CD14-positive monocyte (primary cell): Measurements from ENCODE around the genes CCDC142 and POLE4.

GRCh38 chr2:74452349-74452914 lies 2.5 kb upstream of the INO80B start:
- CAGE, long polyA plus RNA, result no peak

- CAGE, long polyA plus RNA, result no peak
These were observed at the start of gene CCDC142 for GRCh38 chr2:74482274-74483150. Gene CCDC142 (minus strand): TSS chr2:74482998.

- CAGE, long polyA plus RNA, result no peak
These were observed 920 bp downstream of the PCGF1 start for GRCh38 chr2:74506477-74507072.

- CAGE, long polyA plus RNA, result no peak
These were observed 63.1 kb downstream of the SEMA4F start for GRCh38 chr2:74717131-74717622.

DNA sequence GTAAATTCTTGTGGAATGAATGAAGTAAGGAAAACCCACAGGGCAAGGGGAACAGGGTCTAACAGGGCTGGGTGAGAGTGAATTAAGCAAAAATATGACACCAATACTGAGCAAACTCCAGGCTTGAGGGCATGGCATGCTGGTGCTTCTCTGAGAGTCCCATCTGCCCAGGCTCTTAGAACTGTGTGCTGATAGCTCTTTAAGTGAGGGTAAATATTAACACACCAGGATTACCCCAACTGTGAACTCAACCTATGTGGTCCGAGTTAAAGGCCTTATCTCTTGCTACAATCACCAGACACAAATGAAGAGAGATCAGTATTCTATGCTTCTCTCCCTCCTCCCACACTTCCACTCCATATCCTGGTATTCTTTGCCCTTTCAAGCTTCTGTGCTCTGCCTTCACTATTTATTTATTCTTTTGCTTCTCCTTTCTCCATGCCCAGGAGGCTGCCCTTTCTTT lies 17.4 kb upstream of the HK2 start:
- CAGE, long polyA plus RNA, result no peak

DNA sequence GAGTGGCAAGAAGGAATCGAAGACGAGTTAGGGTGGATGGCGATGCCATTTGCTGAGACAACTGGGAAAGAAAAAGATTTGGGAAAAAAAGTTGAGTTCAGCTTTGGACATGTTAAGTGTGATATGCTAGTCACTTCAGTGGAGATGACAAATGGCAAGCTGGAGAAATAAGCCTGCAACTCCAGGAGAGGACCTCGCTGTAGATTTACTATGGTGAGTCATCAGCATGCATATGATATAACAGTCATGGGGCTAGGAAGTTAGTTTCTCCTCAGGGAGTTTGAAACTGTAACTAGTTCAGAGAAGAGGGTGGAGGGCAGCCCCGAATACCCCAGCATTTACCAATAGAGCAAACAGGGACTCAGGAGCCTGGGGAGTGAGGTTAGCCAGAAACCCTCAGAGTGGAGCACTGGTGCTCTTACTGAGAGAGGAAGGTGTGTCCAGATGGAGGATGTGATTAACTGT lies 2.0 kb upstream of the HK2 start:
- CAGE, long polyA plus RNA, result no peak

- CAGE, long polyA plus RNA, result no peak
These were observed 2.1 kb downstream of the HK2 start for GRCh38 chr2:74836057-74836484.

DNA sequence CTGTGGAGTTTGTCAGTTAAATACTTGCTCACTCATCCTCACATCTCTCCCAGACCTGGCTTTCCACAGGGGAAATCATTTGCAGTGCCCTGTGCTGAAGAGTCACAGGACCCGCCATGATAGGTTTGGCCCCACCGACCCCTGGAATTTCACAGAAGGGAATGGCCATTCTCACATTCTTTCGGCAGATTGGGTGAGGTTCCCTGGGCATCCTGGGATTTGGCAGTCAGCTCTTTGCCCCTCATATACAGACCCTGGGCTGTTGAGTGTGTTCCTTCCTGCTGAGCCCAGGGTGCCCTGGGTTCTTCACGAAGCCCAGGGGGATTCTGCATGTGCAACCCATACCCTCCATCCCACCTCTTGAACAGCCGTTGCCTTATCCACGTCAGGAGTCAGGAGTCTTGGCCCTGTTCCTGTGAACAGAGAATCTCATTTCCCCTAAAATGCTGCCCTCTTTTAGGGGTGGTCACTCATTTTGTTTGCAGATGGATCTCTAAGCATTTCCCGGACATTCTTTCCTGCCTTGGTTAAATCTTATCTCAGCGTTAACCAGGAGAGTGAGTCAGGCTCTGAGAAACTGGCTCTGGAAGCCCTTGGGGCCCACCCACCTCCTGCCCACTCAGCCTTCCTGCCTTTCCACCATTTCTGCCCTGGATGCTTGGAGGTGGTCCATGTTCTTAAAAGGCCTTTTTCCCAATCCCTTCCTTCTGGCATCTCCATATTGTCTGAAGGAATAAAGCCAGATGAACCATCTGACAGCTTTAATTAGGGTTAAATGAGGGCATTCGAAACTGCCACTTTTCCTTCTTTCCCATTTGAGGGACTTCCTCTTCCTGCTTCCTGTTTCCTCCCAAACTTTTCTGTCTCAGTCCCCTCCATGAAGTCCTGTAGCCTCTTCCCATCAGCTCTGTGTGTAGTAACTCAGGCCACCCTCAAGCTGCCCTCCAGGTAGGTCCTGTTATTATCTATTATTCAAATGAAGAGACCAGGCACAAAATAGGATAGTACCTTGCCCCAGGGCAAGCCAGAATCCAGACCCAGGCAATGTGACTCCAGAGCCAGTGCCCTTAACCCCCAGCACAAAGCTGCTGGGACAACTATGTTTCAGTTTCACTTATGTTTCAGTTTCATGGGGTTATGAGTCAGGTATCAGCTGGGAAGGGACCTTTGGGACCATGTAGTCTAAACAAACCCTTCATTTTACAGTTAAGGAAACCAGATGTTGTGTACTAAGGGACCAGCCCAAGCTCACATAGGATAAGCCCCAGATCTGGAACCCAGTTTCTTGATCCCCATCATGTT lies 9.5 kb downstream of the HK2 start:
- CAGE, long polyA plus RNA, result no peak

DNA sequence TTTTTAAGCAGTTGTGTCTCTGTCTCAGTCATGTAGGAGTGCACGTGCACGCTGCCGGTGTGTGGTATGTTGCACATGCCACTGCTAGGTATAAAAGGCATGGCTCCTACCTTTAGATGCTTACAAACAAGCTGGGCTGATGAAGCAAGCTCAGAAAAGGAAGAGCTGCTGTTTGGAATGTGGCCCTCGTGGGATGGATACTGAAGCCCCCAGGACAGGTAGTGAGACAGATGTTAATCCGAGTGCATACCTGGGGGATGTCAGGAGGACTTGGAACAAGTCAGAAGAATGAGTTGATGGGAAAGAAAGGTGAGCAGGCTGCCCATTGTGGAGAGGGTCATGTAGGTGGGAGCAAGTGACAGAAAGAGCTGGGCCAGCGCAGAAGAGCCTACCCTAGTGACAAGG lies 49.2 kb downstream of the HK2 start:
- CAGE, long polyA plus RNA, result no peak

- CAGE, long polyA plus RNA, result no peak
These were observed 40.7 kb upstream of the POLE4 start for GRCh38 chr2:74917662-74918215.

GRCh38 chr2:74957951-74959208 lies at the start of gene POLE4:
Gene POLE4 (plus strand): TSS chr2:74958643.
- CAGE, long polyA plus RNA, result start-site peak on the plus strand at chr2:74958643-74958665, 19 and 45 reads in 2 replicates; start-site peak on the plus strand at chr2:74958733-74958890, 244 and 379 reads in 2 replicates; start-site peak on the plus strand at chr2:74959009-74959073, 326 and 414 reads in 2 replicates

- CAGE, long polyA plus RNA, result no peak
These were observed 144.0 kb downstream of the EVA1A start for GRCh38 chr2:75416456-75417355.

DNA sequence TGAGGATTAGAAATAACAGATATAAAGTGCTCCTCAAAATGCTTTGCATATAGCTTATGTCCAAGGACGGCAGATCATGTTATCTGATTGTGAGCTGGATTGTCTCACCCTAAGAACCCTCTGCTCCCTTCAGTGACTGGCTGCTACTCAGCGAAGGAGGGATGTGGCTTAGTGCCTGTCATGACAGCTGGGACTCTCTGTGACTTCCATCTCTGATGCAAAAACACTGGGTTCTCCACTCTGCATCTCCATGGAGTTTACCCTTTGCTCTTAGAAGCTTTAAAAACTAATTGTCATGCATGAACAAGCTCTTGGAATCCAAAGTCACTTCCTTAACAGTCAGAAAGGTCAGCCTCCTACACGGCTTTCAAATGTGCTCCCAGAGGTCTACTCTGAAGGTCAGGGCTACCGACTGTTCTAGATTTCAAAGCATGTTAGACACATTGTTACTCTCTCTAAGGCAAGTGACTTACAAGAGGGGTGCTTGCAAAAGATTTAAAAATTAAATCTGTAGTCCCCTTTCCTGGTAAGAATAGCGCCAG lies 38.3 kb upstream of the MRPL19 start:
- CAGE, long polyA plus RNA, result no peak

- CAGE, long polyA plus RNA, result no peak
These were observed 418.9 kb downstream of the LRRTM4 start for GRCh38 chr2:77103319-77103698.

DNA sequence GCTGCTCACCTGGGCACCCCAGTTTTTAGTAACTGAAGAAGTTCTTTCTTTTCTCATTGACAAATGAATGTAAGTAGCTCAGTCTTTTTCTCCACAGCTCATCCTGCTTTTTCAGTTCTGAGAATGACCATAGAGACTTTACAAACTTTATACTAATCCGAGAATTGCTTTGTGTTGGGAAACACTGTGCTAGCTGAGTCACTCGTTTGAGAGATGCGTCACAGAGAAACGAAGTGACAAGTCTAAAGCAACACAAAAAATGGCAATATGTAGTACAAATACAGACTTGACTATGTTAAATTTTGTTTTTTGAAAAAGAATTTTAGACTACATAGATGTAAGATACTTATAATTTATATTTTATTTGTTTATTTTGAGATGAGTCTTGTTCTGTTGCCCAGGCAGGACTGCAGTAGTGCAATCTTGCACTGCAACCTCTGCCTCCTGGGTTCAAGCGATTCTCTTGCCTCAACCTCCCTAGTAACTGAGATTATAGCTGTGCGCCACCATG lies 8.9 kb downstream of the LRRTM4 start:
- CAGE, long polyA plus RNA, result no peak

GRCh38 chr2:77592542-77593586 lies 70.7 kb upstream of the LRRTM4 start:
- CAGE, long polyA plus RNA, result no peak

DNA sequence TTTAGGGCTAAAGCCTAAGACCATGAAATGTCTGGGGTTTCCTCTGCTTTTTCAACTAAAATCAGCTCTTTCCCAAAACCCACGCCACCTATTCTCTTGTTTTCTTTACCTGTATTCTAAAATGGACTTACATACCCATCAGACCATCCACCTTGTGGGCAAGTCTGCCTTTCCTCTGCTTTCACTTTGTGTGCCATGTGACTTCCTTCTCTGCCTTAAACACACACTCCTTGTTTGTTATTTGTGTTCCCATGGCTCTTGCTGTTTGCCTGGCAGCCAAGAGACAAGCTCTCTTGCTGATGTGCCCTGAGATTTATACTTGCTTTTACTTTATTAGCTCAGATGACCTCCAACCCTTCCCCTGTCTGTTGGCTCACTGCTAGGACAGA lies 309.7 kb upstream of the LRRTM4 start:
- CAGE, long polyA plus RNA, result no peak

DNA sequence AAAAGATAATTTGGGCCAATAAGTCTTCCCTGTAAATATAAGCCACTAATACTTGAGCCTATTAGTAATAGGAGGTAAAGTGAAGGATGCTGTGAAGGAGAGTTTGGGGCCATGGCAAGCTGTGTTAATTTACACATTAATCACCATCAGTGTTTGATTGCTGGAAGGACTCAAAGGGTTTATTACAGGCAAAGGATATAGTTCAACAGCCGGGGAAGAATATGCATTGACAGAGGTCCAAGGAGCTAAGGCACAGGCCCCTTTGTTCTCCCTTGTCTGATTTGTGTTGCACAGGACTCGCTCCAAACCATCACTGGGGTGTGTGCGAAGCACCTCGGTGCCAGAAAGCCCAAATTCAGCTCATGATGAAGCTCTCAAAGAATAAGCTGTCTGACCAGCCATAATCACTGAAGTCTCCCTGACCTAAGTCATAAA lies 109.7 kb upstream of the REG3G start:
- CAGE, long polyA plus RNA, result no peak

- CAGE, long polyA plus RNA, result no peak
These were observed 32.7 kb upstream of the REG3G start for GRCh38 chr2:78992828-78993176.

GRCh38 chr2:79100393-79100643 lies 12.5 kb upstream of the REG1B start:
- CAGE, long polyA plus RNA, result no peak